Skeletal muscle satellite cell (primary cell): Measurements from ENCODE around the gene HEPH.

GRCh38 chrX:65607803-65608399, 59.6 kb upstream of the MSN start:
- CAGE, long polyA plus RNA = no peak

DNA sequence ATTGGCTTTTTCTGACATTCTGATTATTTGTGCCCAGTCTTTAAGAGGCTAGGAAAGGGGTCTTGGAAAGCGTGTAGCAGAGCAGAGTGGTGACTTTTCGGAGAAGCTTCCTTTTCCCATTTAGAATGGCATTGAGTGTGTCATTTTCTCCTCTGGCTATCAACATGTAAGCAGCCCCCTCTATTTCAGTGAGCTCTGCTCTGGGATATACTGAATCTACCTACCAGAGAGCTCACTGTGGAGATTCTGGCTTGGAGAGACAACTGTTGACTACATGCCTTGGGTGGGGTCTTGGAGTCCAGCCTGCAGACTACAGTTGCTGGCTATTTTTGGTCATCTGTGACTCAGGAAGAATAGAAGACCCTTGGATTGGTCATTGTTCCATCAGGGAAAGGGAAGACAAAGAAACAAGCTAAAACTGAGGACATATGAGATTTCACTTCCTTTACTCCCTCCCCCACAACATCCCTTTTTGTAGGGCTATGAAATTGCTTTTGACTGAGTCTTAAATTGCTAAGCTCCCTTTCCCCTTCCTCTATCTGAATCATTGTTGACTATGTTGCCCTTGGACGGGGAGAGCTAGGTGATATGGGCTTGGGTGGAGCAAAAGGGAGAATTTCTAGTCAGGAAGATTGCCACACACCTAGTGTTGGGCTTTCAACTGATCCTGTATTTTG, 11.5 kb downstream of the MSN start:
- CAGE, long polyA plus RNA = no peak

DNA sequence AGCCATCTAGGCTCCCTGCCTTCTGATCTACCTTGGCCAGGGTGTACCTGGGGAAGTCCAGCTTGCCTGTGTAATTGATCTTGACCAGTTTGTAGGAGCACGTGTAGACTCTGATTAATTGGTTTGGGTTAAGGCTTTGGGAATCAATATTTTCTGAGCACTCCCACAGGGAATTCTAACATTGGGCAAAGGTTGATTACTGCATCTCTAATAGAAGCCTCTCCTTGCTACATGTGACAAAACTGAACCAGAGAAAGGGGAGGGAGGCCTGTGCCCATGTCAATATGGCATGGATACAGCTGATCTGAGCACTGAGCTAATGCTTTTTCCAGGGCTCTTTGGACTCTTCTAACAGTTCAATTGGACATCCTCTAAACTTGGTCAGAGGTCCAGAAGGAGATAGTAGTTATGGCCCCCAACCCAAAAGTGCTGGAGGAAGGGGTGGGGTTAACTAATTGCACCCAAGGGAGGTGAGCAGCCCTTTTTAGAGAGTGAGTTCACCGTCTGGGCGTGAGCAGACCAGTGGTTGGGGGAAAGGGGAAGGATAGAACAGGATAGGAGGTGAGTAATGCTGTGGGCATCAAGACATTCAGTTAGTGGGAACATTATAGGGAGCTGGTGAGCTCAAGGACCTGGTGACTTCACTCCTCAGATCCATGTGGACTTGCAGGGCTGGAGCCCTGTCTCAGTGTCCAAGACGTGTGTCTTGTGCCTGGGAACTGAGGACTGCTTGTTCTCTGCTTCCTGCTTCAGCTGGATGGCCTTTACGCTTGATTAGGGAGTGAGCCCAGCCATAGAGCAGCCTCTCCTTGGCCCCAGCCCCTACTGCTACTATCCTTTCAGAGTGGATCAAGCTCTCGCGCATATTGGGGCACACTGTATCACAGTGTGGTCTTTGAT, 22.8 kb downstream of the MSN start:
- CAGE, long polyA plus RNA = no peak

GRCh38 chrX:65705985-65706944, 38.8 kb downstream of the MSN start:
- CAGE, long polyA plus RNA = no peak

DNA sequence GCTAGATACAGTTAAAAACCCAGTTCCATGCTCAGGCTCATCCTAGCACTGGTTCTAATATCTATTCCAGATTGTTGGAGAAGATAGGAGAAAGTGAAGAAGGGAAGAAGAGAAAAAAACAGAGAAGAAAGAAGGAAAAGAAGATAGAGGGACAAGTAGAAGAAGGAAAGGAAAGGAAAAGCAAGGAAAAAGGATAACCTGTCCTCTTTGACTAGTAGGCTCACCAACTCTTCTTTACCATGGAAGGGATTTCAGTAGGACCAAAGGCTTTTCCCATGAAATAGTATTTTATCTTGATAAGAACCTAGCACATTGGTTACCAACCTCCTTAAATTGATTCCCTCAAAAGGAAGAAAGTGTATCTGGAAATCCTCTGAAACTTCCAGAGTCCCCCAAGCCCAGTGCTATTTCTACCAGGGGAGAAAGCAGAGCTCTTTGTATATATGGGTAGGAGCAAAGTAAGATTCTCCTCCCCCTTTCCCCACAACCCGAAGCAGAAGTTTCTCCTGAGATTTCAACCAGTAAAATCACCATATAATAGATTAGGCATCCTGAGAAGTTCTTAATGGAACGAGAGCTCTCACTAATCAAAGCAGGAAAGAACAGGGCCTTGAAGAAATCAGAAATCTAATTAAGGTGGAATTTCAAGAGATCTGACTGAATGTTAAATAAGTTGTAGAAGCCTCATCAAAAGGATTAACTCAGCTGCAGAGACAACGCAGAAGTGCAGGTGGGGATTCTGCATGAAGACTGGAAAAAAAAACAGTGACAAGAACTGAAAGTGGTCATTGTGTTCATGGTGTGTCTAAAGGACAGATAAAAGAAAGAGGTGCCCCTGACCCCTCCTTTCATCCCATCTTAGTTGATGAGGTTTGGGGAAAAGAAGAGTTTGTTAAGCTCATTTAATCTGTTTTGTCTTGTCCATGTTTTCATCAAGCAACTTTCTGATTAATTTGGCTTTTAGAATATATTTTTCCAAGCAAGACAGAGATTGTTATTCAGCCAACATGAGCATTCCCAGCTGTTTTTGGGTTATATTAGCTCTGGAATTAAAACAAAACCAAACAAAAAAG, 39.2 kb downstream of the VSIG4 start:
- CAGE, long polyA plus RNA = no peak

- CAGE, long polyA plus RNA = no peak
Measured at GRCh38 chrX:66163489-66164498, at the start of gene HEPH. Gene HEPH, plus strand, starts transcription at chrX:66164247.

GRCh38 chrX:67563444-67564052, 19.7 kb downstream of the AR start:
- CAGE, long polyA plus RNA = no peak

DNA sequence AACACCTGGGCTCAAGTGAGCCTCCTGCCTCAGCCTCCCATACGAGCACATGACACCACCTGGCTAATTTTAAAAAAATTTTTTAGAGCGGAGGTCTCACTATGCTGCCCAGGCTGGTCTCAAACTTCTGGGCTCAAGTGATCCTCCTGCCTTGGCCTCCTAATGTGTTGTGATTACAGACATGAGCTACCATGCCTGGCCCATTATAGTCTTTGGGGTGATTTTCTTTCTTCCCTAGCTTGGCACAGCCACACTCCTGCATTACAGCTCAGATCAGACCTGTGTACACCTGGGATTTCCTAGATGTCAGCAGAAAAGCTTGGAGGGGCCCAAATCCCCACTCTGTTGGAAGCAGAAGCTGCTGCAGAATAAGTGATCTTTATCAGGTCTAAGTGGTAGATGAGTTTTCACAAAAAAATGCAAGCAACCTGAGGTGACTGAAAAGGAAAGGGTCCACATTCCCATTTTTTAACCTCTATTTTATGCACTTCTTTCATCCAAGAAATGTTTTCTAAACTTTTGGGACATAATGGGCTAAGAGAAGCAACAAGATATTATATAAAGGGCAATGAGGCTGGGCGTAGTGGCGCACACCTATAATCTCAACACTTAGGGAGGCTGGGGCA, 27.9 kb downstream of the OPHN1 start:
- CAGE, long polyA plus RNA = no peak

GRCh38 chrX:68488872-68489125, 10.1 kb upstream of the YIPF6 start:
- CAGE, long polyA plus RNA = no peak

GRCh38 chrX:68504298-68504826, 5.5 kb downstream of the YIPF6 start:
- CAGE, long polyA plus RNA = no peak

DNA sequence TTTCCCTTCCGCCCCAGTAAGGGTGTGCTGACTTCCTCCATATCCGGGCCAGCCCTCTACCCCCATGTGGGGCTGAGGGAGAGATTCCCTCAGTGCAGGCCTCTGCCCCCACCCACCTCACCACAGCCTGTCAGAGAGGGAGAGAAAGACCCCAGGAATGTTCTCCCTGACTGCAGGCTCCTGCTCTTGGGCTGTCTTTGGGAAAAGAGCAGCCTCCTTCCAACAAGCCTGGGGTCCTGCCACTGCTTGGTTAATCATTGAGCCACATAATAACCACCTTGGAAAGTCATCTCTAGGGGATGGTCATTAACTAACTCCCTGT, 50.2 kb downstream of the STARD8 start:
- CAGE, long polyA plus RNA = no peak

DNA sequence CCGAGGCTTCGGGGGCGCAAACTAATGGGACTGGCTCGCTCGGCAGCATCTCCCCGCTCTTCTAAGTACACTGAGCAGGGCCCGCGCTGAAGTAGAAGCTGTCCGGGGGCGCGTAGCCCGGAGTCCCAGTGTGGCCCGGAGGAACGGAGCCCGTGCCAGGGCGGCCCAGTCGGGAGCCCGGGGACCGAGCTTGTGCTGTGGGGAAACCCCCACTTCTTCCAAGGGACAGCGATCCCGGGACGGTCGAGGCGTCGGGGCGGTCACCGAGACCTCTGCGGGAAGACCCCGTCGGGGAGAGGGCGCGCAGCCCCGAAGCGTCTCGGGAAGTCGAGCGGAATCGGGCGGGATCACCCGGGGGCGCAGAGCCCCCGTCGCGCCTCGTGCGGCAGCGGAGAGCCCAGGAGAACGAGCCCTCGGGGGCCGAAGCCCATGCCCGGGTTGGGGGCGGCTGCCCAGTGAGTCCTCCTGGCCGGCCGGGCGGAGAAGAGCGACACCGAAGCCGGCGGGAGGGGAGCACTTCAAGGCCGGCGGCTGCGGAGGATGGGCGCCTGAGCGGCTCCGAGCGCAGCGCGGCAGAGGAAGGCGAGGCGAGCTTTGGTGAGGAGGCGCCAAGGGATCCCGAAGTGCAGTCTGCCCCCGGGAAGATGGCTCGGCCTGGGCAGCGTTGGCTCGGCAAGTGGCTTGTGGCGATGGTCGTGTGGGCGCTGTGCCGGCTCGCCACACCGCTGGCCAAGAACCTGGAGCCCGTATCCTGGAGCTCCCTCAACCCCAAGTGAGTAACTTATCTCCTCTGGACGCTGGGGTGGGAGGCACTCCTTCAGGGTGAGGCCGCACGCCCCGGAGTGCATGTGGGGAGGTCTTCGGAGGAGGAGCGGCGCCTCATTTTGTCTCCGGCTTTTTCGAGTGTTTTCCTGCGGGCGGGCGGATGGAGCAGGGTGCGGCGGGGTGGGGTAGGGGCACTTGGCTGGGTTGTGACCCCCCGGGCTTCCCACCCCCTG, 611 bp downstream of the EFNB1 start:
- CAGE, long polyA plus RNA = no peak

DNA sequence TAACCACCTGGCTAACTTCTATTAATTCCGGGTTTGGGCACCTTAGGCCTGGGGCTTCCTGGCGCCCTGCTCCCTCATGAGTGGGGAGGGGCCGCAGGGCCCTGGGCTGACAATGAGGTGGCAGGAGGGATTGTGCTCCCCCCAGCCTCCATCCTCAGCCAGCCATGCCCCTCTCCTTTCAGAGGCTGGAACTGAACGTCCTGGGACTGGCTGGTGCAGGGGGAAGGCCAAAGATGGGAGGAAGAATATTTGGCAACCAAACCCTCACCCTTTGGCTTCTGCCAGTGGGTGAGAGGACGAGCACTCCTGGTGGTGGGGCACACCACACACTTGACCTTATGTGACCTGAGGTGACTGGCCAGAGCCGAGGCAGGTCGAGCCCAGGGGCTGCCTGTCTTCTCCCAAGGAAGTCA, 2.2 kb downstream of the NALF2 start:
- CAGE, long polyA plus RNA = no peak

- CAGE, long polyA plus RNA = no peak
Measured at GRCh38 chrX:69538299-69538738, 34.2 kb downstream of the NALF2 start.

DNA sequence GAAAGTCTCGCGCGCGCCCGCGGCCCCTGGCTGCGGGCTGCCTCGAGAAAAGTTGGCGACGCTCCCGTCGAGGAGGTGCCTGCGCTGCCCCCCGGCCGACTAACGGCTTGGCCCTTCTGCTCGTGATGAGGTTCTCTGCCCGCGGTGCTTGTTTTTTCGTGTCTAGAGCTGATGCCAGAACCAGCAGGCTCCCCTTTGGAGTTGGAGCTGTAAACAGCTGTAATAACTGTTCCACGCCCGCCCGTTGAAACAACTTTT, 936 bp downstream of the EDA start:
- CAGE, long polyA plus RNA = no peak

DNA sequence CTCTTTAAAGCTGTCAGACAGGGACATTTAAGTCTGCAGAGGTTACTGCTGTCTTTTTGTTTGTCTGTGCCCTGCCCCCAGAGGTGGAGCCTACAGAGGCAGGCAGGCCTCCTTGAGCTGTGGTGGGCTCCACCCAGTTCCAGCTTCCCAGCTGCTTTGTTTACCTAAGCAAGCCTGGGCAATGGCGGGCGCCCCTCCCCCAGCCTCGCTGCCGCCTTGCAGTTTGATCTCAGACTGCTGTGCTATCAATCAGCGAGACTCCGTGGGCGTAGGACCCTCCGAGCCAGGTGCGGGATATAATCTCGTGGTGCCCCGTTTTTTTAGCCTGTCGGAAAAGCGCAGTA, 172.7 kb downstream of the EDA start:
- CAGE, long polyA plus RNA = no peak

GRCh38 chrX:70150079-70150518, 16.9 kb downstream of the IGBP1 start:
- CAGE, long polyA plus RNA = no peak

GRCh38 chrX:70451816-70453097, 7.6 kb downstream of the DLG3 start:
- CAGE, long polyA plus RNA = start-site peak on the plus strand at chrX:70452269-70452543, 9 and 7 reads in 2 replicates

- CAGE, long polyA plus RNA = no peak
Measured at GRCh38 chrX:70930302-70930841, 524 bp downstream of the SLC7A3 start.

DNA sequence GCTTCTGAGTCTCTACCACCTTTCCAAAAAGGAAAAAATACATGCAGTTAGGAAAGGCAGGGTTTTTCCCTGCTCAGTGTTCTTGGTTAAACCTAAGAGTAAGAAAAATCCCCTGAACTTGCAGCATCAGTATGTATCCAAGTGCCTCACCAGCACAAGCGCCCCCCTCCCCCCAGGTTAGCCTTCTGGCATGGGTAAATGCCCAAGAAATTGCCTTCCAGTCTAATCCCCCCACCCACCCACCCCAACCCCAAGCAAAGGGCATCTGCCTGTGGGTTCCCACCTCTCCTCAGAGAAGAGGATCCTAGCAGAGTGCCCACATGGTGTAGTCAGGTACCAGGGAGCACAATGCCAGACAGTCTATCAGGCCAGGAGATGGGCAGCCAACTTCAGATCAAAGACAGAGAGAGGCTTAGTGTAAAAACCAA, 7.6 kb downstream of the SNX12 start:
- CAGE, long polyA plus RNA = no peak